SJSA1 (cell line): Measurements from ENCODE around the gene UROC1.

GRCh38 chr3:124835746-124836573 lies 51.2 kb downstream of the ITGB5 start:
- RAMPAGE, long total RNA: no peak

GRCh38 chr3:124858806-124859711 lies 28.1 kb downstream of the ITGB5 start:
- RAMPAGE, long total RNA: no peak

DNA sequence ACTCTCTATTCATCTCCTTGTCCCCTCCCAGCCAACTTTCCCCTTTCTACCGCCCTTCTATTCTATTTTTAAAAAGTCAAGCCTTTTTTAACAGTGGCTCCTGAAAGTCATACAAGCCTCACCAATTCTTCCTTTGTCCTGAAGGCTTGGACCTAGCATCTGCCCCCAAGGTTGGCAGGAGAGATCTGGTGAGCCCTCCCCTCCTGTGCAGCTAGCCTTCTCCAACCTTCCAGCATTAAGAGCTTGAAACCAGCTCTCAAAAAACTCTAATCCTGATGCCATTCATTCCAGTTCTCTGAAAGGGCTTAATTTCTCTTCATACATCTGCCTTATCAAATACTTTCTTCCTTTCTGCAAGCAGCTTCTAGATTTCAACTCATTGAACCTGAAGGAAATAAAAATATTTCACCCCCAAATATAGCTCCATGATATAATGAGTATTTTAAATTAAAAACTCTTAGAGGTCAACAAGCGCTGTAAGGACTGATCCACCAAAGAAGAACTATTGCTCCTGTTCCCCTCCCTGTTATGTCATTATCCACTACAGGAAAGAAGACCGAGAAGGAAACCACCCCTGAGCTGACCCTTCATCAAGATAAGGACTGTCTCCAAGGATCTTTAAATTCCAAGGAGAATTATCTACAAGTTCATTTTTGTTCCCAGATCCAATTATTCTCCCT lies 1.5 kb downstream of the MUC13 start:
- RAMPAGE, long total RNA: no peak

DNA sequence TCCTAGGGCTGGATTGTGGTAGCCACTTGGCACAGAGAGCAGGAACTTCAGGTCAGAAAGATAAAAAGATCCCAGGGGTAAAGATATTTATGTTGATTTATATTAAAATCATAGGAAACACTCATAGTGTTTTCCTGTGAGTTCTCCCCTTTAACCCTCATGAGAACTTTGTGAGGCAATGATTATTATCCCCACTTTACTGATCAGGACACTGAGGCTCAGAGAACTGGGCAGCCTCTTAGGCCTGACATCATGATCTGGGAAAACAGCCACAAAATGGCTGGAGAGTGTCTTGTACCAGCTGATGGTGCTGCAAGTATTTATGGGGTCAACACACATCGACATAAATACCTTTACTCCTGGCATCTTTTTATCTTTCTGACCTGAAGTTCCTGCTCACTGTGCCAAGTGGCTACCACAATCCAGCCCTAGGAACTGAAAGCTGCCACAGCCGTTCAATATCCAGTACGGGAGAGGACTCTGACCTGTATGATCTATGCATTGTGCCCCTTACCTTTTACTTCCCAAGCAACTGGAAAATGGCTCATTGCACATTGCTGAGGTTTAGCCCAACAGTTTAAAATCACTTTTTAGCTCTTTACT lies 29.2 kb upstream of the MUC13 start:
- RAMPAGE, long total RNA: no peak

GRCh38 chr3:125110104-125110783 lies 54.4 kb upstream of the HEG1 start:
- RAMPAGE, long total RNA: no peak

GRCh38 chr3:125116662-125117219 lies 60.9 kb upstream of the HEG1 start:
- RAMPAGE, long total RNA: no peak

DNA sequence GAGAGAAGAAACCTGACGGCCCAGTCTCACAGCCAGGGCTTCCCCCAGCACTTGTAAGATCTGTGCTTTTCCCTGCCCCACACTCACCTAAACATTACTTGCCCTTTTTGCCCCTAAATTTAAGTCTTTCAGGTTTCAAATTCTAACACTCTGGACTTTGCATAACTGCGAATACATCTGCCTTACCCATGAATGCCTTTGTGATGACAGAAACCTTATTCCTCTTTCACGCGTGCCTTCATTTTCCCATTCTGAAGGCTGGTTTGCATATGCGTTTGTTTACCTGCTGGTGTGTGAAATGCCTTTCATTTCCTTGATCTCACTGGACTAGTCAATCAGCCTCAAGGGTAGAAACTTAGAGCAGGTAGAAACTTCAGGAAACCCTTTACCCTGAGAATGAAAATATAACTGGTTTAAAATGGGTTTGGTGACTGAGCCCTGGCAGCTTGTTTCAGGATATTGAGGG lies 20.2 kb downstream of the SLC12A8 start:
- RAMPAGE, long total RNA: no peak

DNA sequence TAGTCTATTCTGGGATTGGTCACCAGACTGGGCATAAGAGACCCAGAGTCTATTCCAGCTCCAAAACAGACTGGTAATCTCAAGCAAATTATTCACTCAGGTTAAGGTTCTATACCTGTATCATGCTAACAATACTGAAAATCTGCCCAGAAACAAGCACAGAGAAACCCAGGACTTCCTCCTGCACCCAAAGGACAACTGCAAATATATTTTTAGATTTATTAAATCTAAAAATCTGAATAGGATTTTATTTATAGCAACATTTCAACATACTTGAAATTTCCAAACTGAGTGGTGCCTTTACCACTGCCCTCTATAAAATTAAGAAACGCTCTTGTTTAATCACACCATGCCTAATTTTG lies 18.9 kb downstream of the ZNF148 start:
- RAMPAGE, long total RNA: no peak

- RAMPAGE, long total RNA: no peak
These were observed 131.2 kb upstream of the ROPN1B start for GRCh38 chr3:125837620-125838335.

- RAMPAGE, long total RNA: no peak
These were observed 81.2 kb upstream of the ROPN1B start for GRCh38 chr3:125887587-125888362.

- RAMPAGE, long total RNA: no peak
These were observed 18.3 kb upstream of the SLC41A3 start for GRCh38 chr3:126102253-126102656.

- RAMPAGE, long total RNA: no peak
These were observed 540 bp downstream of the ALDH1L1 start for GRCh38 chr3:126179823-126180269.

- RAMPAGE, long total RNA: no peak
These were observed 69.7 kb downstream of the KLF15 start for GRCh38 chr3:126287124-126288371.

DNA sequence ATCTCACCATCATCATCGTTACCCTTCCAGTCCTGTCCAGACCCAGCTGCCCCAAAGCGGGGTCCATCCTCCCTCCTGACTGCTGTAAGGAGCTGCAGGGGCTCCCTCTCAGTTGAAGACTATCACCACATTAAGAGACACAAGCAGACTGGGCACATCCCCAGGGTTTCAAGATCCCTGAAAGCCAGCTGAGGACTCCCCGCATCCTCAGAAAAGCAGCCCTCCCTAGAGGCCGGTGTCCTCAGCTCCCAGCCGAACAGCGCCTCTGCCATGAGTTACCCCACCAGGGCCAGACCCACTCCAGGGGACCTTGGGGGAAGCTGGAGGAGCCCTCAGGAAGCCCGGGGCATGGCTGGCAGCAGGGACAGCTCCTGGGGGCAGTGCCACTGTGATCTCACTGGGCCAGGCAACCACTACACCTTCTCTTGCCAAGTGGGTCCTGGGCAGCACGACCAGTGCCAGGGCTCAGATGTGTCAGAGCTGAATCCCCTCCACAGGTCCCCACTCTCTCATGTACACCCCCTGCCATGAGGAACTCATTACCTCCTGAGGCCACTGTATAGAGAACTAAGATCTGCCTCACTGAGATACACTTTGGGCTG lies 8.1 kb downstream of the KLF15 start:
- RAMPAGE, long total RNA: no peak

GRCh38 chr3:126355475-126356309 lies 1.5 kb downstream of the KLF15 start:
- RAMPAGE, long total RNA: no peak

- RAMPAGE, long total RNA: no peak
These were observed 228 bp upstream of the KLF15 start for GRCh38 chr3:126357532-126357740.

GRCh38 chr3:126468178-126468870 lies 7.4 kb downstream of the ZXDC start:
- RAMPAGE, long total RNA: no peak

DNA sequence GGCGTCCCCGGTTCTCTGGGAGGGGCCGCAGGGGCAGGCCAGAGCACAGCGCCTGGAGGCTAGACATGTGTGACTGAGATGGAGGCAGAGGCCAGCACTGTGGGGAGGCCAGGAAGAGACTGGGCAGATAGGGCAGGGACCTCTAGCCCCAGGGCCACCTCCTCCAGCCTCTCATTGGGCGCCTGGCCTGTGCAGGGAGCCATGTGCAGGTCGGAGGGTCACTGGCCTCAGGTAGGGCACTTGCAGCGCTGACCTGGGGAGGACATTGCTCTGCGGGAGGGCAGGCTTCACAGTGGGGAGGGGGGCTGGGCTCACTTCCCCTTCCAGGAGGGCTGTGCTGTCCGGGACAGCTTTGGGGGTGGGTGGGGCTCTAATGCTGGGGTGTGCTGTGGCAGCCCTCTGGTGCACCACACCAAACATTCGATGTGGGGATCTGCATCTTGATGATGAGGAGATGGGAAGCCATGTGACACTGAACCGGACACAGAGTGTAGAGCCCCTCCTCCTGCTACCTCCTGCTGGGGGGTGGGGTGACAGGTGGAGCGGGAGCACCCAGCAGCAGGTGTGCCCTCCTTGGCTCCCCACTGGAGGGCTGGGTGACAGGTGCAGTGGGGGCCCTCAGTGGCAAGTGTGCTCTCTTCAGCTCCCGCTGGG lies at the start of gene UROC1:
Gene UROC1, minus strand, starts transcription at position 121 of the 654 bp plus-strand sequence.
- RAMPAGE, long total RNA: no peak

GRCh38 chr3:126541487-126541813 lies 17.3 kb downstream of the C3orf22 start:
- RAMPAGE, long total RNA: no peak

DNA sequence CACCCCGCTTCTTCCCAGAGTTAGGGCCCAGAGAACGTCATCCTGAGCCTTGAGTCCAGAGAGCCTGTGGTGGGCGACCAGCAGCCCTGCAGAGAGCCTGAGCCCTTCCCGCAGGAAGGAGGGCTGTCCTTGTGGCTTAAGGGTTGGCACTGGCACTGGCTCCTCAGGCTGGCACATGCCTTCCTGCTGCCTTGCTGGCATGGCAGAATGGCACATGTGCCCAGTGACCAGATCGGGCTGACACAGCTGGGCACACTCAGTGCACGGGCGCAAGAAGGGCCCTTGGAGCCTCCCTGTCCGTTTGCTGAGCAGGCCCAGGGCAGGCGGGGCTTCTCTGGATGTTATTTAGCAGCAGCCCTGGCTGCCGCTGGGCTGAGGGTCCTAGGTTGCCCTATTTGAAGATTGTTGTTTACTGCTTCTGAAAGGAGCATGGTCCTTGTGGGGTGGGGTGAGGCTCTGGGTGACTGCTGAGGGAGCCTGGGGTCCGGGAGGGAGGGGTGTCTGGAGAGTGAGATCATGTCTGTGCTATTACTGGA lies 50.3 kb upstream of the PLXNA1 start:
- RAMPAGE, long total RNA: no peak